ENCODE measurements around a stretch of chr2.

DNA sequence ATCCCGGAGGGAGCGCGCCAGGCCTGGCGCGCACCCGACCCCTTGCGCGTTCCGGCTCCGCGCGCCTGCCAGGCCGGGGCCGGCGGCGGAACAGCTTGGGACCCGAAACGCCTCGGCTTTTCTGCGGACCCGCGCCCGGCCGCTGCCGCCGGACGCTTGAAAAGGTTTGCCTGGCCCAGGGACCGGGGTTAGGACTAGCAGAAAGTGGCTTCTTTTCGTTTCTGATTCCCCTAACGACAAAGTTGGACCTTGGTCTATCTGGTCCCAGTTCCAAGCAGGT is 227 bp upstream of the MAP4K3 start:
- PRO-cap: bidirectional peak, plus-strand start at position 71 of the sequence, minus-strand start outside the sequence

- PRO-cap: no peak
Observed at GRCh38 chr2:39513414-39513960, 76.4 kb upstream of the MAP4K3 start.

- PRO-cap: no peak
Observed at GRCh38 chr2:40231547-40232032, 220.3 kb downstream of the SLC8A1 start.

DNA sequence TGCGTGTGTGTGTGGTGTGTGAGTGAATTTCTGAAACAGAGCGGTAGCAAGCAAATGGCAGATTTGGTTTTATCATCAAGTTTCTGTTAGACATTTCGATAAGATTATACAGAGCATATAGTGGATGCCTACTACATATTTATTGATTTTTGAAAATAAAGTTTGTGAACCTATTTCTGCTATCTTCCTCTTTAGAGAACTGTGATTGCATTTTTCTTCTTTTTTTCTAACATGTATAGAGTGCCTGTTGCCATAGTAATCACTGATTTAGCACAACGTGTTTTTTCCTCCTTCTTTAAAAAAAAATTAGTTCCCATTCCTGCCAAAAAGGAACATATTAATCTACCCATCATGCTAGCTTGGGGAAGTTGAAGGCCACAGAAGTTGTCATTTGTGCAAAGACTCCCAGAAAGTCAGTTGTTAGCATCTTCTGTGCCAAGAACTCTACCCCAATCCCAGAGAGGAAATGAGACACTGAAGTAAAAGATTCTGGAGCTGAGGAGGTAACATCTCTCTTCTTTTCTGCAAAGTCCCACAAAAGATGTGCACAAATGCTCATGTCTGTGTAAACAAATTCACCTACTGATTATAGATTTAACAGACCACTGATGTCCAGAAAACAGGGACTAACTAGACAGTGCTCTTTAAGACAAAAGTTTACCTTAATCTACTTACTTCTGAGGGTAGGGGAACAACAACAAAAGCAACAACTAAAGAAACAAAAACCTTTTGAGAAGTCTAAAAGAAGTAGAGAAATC is 57.3 kb downstream of the SLC8A1 start:
- PRO-cap: no peak

DNA sequence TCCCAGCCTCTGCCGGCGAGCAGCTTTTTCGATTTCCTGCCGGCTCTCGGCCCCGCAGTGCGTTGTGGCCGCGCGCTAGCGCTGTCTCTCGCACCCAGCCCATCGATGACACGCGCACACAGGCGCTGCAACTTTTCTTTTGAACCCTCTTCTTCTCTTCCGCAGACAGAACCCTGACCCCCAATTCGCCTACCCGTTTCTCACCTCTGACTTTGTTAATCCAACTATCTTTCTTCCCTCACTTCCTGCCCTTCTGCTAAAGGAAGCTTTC is 408 bp upstream of the SLC8A1 start:
- PRO-cap: no peak

- PRO-cap: no peak
Observed at GRCh38 chr2:41914084-41914617, 133.7 kb upstream of the PKDCC start.

DNA sequence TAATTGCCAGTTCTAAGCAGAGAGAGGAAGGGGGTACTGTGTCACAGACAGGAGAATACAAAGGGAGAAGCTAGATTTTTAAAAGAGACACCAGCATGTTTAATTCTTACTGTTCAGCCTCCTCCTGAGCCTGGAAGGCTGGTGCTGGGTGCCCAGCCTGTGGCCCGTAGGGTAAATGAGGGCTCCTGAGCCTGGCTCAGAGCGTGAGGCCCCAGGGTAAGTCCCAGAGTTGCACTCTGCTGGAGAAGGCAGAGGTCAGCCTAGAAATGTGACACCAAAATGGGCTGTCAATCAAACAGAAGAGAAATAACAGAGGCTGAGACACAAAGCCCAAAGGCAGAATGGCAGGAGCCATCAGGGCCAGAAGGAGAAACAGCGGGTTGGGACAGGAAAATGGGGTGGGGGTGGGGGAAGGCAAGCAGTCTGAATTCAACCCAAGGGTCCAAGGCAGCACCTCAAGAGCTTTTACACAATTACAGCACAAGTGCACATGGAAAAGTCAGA is 58.0 kb upstream of the PKDCC start:
- PRO-cap: no peak

- PRO-cap: no peak
Observed at GRCh38 chr2:42040876-42041204, 7.0 kb upstream of the PKDCC start.

DNA sequence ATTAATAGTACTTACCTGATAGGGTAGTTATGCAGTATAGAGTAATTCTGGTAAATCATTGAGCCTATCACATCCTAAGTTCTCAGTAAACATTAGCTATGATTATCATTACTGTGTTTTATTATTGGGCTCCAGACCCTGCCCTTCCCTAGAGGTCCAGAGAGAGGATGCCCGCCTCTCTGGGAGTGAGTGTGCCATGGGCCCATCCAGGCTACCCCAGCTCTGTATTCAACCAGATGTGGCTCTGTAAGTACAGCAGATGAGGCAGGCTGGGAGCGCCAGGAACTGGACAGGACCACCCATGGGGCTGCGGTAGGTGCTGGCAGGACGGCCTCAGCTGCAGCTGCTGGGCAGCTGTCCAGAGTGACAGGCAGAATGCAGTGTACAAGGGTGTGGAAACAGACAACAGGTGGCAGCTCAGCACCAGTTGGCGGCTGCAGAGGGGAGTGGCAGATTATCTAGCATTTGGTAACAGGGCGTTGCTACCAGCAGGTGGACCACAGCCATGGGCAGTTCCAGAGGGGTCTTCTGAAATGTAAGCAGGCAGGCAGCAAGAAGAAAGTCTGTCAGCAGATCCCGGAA is 24.4 kb downstream of the PKDCC start:
- PRO-cap: no peak

- PRO-cap: bidirectional peak, plus-strand start at chr2:42102889, minus-strand start at chr2:42102532
Observed at GRCh38 chr2:42102639-42103266, 54.9 kb downstream of the PKDCC start.

DNA sequence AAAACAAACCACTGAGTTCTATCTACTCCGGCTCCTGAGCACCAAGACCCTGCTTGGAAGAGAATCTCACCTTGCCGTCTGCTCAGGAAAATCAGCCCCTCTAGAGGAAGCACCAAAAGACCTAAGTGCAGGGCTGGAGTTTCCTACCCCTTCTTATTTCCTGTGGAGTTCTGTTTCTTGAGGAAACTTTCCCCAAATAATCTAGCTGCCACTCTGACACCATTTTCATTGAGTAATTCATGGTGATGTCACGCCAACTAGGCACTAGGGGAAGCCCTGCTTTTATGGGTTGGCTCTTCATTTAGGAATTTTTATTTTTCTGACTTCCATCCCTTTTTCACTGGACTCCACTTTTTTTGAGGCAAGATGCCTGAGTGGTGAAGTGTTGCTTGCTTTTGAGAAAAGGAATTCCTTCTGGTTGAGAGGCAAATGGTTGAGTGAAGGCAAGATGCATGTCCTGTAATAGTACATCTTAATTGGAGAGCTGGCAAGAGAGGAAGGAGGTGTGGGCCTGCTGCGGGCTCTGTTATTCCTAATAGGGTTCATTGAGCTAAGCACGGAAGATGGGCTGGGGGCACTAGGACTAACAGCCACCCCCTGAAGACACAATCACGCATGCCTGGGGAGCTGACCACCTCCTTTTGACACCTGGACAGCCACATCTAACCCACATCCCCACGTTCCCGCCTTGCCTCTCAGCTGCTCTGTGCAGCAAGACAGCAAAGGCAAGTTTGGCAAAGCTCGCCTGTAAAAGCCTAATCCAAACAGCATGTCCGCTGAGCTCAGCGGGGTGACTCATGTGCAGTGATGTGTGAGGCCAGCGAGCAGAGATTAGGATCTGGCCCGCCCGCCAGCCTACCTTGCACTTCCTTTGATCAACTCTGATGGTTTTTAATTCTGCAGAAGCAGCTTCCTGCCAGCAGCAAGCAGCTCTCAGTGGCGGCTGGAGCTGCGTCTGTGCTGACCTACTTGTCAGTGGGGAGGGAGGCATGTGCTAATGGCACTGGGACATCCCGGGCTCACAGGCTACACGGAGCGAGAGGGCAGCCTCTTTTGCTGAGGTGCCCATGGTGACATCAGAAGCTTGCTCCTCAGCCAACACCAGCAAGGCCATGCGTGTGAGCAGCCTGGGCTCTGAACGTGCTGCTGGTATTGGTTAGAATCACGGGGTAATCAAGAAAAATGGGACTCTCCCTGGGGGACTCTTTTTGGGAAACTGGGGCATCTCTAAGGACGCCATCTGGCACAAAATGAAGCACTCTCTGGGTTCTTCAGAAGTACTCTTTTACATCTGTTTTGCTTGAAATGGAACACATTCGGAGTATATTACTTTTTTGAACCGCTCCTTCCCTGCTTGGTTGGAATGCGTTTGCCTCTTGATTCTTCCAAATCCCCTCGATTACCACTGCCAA is 36.3 kb upstream of the EML4 start:
- PRO-cap: bidirectional peak, plus-strand start at position 936 of the sequence, minus-strand start at position 718 of the sequence

GRCh38 chr2:42147470-42148144 is 21.5 kb upstream of the EML4 start:
- PRO-cap: no peak

- PRO-cap: no peak
Observed at GRCh38 chr2:42196461-42197359, 27.6 kb downstream of the EML4 start.

GRCh38 chr2:42494402-42495501 is 970 bp upstream of the KCNG3 start:
- PRO-cap: bidirectional peak, plus-strand start at chr2:42495211, minus-strand start at chr2:42494907

DNA sequence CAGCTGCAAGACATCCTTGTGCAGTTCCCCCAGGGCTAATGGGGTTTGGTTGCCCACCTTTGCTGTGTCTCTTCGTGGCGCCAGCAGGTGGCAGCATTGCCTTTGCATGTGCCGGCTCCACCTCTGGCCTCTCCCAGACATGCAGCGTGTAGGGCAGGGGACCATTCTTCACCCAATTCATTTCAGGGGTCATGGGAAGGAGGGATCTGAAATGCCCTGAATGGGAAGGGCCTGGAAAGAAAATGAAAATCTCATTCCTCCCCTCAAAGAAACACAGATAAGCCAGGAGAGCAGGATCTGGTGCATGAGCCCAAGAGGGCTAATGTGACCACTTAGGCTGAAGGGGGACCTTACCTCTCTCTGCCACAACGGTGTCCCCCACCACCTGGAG is 36.6 kb upstream of the HAAO start:
- PRO-cap: no peak

DNA sequence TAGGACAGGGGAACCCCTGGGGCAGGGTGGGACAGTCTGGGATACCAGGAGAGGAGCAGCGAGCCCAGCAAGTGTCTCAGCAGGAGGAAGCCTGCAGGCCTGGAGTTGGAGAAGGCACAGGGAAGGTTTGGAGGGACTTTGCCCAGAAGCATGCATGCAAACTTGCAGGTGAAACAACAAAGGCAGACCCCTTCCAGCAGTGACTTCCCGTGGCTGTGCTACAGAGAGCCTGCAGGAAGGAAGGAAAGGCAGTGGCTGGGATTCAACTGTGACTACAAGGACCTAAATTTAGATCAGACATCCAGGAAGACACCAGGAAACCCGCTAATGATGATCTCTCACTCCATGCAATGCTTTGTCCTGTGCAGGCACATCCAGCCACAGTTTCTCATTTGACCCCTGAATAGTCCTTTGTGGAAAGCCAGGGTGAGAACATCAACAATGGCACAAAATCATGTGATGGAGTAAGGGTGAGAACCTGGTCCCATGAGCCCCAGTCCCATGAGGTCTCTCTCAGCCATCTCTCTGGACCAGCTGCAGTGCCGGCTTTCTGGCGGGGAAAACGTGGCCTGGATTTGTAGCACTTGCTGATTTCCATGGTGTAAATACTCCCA is 158.8 kb upstream of the HAAO start:
- PRO-cap: no peak

GRCh38 chr2:42956999-42957739 is 164.8 kb upstream of the HAAO start:
- PRO-cap: no peak

DNA sequence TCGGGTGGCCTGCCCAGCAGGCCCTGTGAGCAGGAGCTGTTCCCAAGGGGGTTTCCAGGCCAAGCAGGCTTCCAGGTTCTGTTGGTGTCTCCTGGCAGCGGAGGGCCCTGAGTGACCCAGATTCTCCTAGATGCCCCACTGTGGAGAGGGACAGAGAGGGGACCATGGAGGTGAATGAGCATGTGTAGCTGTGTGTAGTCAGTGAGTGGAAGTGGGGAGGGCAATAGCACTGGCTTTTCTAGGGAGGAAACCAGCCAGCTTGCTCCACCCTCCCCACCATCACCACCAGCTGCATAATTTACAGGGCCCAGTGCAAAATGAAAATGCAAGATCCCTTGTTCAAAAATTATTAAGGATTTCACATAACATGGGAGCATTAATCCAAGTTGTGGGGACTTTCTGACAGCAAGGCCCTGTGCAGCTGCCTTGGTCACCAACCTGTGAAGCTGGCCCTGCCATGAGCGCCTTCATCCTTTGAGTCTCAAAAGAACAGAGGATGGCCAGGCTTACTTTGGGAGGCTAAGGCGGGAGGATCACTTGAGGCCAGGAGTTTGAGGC is 172.3 kb upstream of the HAAO start:
- PRO-cap: no peak

DNA sequence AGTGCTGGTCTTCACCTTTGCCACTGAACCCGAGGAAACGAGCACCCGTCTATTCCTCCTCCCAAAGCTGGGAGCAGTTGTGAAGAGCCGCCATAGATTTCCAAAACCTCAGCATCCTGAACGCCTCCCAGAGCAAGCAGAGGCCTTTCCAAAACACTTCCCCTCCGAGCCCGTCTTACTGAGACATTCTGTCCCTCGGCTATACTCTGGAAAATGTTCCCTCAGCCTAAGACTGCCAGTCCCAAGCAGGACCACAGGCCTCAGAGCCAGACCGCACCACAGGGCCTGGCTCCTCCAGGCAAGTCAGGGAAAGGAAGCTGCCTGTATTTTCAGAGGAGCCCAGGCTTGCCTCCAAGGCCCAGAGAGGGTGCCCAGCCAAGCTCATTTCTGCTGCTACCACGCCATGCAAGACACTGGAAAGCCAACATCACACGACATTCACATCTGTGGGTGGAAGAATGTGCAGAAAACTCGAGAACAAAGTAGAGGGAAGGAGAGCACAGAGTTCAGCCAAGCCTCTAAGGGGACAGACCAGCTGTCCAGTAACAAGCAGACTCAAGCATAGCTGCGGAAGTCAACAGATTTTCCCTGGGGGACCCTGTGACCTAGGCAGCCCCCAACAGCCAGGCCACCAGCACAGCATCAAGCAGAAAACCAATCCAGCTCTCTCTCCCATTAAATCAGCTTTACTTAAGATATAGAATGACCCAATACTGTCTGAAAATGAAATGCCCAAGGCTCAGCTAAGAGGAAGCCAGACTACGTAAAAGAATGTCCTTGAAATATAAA is 124.0 kb downstream of the ZFP36L2 start:
- PRO-cap: no peak

DNA sequence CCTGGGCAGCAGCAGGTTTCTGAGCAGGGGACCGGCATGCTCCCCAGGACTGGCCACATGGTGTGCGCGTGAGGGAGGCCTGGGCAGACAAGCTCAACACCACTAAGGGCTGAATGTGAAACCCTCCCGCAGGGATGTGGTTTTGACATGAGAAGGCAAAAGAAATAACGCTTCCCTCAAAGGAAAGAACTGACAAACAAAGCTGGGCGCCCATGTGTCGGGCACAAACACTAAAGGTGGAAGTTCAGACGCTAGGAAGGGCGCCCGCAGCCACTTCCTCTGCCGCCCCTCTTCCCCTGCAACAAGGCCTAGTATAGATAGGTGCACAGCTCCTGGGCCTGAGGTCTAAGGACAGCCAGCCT is 92.4 kb downstream of the ZFP36L2 start:
- PRO-cap: no peak

All from Calu3 (cell line).